ENCODE data around the genes PDZRN3 and CADM2.

- PRO-cap = no peak
Measured at GRCh38 chr3:73041528-73042137, 19.8 kb upstream of the EBLN2 start.

- PRO-cap = no peak
Measured at GRCh38 chr3:73446431-73446890, 178.3 kb downstream of the PDZRN3 start.

DNA sequence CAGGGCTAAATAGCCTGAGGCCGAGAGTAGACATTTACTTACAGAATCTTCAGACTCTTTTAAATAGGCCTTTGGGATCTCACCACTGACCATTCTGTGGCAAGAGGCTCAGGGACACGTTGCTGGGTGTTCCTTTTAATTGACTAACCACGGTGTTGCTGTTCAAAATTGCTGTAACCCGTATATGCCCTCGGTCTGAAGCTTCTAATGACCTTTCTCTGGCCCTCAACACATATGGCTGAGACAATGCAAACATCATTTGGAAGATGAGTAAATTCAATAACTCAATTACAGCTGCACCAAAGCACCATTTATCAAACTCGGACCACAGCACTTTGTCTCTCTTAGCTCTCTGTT lies 152.5 kb downstream of the PDZRN3 start:
- PRO-cap = no peak

- PRO-cap = no peak
Measured at GRCh38 chr3:73490573-73491152, 134.1 kb downstream of the PDZRN3 start.

DNA sequence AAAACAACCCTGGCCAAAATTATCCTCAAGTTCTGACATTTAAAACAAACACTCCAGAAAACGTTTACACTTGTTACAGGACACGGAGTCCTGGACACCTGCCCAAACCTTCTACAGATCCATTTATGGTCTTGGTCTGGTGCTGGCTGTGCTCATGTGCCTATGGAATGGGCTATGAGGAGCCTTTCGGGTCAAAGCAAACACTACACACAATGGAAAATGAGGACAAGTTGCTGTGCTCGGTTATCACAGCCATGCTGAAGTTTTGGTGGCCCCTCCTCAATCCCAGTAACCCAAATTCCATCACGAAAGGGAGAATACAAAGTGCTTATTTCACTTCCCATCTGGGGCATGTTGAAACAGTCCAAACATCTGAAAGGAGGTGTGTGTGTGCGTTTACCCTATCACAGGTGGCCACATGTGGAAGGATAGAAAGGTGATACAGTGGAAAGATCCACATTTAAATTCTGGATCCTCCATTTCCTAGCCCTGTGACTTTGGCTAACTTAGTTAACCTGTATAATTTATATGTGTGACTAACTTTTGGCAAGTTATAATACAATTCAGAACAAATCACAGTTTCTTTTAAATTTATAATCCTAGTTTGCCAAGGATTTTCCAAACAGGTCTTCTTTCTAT lies 107.9 kb downstream of the PDZRN3 start:
- PRO-cap = no peak

GRCh38 chr3:73623111-73623722 lies 1.5 kb downstream of the PDZRN3 start:
- PRO-cap = no peak

DNA sequence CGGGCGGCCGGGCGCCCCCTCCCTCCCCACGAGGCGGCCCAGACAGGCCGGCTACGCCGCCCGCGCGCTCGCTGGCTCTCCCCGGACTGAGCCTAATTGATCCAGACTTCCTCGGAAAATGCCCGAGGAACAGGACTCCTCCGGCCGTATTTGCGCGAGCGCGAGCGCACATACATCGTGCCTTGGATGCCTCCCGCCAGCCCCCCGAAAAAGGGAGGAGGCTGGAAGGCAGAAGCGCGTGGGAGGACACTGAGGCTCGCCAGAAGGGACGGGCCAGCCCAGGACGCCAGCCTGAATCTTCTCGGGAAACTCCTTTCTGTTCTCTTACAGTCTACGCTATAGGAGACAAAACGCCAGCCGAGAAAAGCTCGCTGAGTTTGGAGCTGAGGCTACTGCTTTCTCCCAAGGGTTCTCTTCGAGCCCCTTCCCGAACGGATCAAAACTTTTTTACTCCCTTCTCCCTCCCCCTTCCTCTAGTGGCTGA lies at the start of gene PDZRN3:
PDZRN3 (minus strand) TSS at position 88 of the 484 bp plus-strand sequence.
- PRO-cap = bidirectional peak, plus-strand start at position 252 of the sequence, minus-strand start at position 88 of the sequence

GRCh38 chr3:73805340-73805880 lies 180.7 kb upstream of the PDZRN3 start:
- PRO-cap = no peak

DNA sequence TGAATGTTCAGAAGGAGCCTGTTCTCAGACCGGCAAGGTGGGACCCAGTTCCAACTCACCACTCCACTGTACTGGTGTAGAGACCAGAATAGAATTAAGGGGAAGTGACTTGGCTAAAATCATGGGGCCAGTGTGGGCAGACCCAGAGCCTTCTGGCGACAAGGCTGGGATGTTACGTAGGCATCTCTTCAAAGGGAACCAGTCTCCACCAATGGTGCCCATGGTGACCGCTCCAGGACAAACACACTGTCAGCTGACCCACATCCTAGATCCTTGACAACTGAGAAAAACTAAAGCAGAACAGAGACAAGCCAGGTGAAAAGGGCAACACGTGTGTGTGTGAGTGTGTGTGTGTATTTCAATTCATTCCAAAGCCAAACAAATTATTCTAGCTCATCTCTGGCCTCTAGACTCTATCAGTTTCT lies 321.7 kb upstream of the FRG2C start:
- PRO-cap = no peak

- PRO-cap = bidirectional peak, plus-strand start at chr3:75435339, minus-strand start at chr3:75435110; bidirectional peak, plus-strand start at chr3:75435979, minus-strand start at chr3:75435670; unidirectional peak, minus-strand start at chr3:75436230
Measured at GRCh38 chr3:75435233-75436342, 228.5 kb upstream of the FRG2C start.

DNA sequence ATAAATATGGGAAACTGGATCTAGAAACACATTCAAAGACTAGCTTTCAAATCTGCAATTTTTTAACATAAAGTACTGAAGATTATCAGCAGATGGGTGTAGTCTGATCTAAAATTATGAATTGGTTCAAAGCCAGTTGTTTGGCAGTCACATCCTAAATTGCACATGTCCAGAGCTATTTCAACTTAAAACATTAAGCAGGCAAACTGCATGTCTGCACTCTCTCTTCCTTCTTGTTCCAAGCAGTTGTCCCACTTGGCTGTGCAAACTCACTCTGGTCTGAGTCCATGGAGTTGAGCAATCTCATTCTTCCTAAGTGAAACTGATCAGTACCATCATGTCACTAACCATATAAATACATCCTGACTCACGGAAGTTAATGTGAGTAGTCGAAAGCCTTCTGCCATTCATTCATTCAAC lies 353.0 kb downstream of the ROBO1 start:
- PRO-cap = no peak

DNA sequence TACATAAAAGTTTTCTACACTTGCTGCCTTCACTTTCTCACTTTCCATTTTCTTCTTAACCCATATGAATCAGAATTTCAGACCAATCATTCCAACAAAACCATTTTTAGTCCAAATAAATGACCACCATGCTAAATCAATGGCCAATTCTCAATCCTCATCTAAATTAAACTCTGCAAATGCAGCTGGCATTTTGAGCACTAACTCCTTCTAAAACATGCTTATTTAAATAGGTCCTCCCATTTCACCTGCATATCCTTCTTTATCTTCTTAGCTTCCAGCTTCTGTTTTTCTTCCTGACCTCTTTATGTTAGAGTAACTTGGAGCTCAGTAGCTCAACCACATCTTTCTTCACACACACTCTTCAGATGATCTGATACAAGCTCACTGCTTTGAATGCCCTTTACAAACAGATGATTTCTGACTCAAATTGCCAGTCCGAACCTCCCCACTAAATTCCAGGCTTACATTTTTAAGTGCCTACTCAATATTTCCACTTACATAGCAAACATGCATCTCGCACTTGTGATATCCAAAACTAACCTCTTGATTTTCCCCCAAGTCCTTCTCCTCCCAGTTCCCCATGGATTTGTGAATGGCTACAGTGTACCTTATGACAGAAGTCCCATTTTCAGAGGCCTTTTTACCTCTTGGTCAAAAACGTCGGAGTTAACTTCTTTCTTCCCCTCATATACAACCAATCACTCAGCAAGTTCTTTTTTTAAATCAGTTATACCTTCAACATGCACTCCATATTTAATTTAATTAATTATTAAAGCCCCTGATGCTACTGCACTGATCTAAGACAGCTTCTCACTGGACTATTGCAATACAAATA lies 139.1 kb downstream of the GBE1 start:
- PRO-cap = no peak

GRCh38 chr3:81762007-81762416 lies 567 bp upstream of the GBE1 start:
- PRO-cap = no peak

DNA sequence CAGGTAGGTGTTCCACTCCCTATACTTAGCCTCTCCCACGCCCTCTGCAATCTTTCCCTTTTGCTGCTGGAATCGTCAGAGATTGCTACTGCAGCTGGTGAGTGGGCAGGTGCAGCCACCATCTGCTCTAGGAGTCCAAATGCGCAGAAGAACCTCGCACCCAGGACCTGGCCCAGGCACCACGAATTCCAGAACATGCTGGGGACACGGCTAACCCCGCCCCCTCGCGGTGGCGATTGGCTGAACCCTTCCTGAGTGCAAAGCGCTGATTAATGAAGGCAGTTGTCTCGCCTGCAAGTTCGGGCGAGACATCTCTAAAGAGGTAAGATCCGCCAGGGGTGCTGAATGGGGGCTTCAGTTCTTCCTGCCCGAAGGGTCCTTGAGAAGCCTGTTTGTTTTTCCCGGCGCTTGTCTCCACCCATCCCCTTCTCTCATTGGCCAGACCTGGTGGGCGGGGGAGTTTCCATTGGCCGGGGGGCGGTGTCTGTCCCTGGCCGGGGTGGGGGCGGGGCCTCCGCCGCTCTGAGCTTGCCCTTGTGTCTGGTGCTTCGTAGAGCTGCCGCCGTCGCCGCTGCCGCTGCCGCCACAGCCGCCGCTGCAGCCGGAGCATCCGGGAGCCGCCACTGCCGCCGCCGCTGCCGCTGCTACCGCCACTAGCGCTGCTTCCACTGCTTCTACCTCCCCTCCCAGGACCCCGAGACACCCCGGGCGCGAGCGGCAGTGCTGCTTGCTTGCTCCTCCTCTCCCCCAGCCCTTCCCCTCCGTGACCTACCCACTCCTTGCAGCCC lies at the start of gene CADM2:
CADM2 (plus strand) TSS at position 551 of the 788 bp plus-strand sequence.
- PRO-cap = unidirectional peak, plus-strand start at position 553 of the sequence

- PRO-cap = no peak
Measured at GRCh38 chr3:86940588-86941183, 50.3 kb downstream of the VGLL3 start.

DNA sequence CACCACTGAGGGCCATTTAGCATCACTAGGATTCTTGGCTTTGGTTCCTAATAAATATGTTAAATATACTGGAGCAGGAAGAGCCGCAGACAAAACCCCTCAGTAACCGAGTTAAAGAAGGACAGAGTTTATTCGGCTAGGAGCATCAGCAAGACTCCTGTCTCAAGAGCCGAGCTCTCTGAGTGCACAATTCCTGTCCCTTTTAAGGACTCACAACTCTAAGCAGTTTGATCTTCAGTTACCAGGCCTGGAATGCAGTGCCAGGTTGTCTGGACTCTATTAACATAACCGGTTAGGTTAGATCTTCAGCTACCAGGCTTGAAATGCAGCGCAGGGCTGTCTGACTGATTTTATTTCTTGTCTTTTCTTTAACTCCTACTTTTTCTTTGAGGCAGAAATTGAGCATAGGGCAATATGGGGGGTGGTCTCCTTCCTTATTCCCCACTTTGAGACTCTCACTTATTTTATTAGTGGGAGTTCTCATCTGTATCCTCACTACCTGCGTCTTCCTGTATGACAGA lies 58.8 kb upstream of the HTR1F start:
- PRO-cap = no peak

- PRO-cap = no peak
Measured at GRCh38 chr3:88054881-88055734, 3.7 kb downstream of the CGGBP1 start.

- PRO-cap = no peak
Measured at GRCh38 chr3:88150451-88150700, 617 bp downstream of the C3orf38 start.

DNA sequence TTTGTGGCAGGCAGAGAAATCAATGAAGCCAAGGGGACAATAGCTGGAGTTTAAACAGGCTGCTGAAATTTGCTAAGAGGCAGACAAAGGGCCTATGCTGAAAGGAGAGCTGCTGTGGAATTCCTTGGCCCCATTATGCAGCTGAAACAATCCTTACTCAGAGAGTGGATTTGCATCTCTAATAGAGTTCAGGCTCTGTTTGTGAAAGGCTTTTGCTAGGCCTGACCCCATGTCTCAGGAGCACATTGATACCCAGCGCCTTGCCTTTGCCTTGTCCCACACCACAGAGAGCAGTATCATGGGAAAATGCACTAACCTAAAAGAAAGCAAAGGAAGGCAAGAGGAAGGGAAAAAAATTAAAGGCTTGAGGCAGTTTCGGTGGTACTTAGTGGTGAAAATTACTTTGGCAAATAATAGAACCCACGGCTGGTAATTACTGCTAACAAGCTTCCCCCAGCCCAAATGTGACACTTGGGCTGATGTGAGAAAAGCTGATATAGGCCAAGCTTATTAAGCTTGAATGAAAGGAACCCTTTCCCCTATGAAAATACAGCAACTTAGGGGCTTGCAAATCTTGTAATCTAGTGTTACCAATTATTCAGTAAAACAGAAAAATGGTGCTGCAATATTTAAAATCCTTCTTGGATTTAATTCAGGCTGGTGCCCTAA lies 194.9 kb upstream of the EPHA3 start:
- PRO-cap = no peak

DNA sequence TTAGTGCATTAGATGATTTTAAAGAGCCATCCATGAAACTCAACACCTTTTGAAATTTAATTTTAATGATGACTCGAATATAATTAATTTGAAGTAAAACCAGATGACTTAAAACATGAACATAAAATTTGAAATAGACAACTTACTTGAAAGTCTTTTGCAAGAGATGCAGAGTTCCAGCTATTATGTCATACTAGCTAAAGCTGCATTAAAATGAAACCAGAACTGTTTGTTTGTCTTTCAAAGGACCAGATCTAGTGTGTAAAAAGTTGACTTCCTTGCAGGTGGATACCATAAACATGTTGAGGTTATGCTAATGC lies 586.2 kb downstream of the EPHA3 start:
- PRO-cap = no peak

Data from sciatic nerve (tissue), 1 donor.